H7 (cell line): ENCODE data around the genes TIMP1, ELK1, SSX1, EBP, GATA1 and KCND1.

DNA sequence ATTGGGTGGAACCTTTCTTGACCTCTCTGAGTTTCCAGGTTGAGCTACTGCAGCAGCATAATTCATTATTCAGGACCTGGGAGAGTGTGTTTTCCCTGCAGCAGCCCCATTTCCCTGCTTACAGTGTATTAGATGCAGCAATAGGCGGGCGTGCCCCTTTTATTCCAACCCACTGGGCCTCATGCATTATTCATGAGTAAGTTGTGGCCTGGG lies 524 bp upstream of the UBA1 start:
- RAMPAGE, long total RNA: no peak

DNA sequence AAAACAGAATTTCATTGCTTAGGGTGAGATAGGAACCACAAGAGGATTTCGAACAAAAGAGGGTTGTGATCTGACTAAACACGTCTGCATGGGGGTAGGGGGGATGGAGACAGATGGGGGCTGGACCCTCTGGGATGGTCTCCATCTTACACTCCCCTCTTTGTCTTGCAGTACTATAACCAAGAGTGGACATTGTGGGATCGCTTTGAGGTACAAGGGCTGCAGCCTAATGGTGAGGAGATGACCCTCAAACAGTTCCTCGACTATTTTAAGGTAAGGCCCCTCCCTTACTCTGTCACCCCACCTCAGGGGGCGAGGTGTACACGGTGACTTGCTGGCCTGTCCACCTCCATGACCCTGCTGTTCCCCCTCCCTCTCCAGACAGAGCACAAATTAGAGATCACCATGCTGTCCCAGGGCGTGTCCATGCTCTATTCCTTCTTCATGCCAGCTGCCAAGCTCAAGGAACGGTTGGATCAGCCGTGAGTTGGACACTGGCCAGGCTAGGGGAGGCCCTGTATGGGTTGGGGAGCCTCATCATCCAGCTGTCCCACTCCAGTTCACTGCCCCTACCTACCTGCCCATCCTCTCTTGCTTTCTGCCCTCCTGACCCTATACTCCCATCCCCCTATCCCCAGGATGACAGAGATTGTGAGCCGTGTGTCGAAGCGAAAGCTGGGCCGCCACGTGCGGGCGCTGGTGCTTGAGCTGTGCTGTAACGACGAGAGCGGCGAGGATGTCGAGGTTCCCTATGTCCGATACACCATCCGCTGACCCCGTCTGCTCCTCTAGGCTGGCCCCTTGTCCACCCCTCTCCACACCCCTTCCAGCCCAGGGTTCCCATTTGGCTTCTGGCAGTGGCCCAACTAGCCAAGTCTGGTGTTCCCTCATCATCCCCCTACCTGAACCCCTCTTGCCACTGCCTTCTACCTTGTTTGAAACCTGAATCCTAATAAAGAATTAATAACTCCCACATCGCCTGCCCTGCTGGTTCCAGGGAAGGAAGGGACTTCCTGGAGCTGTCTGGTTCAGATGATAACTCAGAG lies 4.0 kb upstream of the CDK16 start:
- RAMPAGE, long total RNA: no peak

GRCh38 chrX:47232078-47232501 lies 719 bp upstream of the USP11 start:
- RAMPAGE, long total RNA: no peak

DNA sequence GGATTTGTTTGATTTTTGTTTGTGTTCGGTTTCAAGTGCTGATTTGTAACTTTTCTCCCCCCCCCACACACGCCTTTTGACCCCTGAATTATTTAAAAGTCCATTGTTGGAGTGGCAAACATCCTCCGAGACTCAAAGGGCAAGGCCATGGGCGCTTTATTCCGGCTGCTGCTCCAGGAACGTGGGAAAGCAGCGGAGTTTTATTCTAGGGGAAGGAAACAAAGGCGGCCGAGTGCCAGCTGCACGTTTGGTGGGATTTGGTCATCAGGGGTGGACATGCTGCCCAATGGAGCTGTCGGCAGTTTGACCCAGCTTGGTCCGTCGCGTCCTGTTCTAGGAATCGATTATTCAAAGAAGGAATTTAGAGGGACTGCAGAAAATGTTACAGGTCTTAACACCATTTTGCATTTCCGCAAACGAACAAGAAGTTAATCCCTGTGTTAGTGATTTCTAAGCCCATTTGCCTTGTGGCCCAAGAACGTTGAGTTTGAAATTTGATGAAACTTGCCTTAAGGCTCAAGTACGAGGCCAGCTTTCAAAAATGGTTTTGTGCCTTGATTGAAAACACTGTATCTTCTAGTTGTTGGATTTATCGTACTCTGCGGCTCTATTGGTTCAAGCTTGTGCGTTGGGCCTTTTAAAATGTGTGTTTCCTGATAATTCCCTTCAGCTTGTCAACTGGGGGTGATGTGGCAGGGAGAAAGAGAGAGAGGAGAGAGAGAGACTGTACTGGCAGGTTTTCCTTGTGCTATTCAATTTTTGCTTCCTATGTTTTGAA lies 625 bp upstream of the ZNF41 start:
- RAMPAGE, long total RNA: no peak

GRCh38 chrX:47568620-47569107 lies 7.7 kb downstream of the ARAF start:
- RAMPAGE, long total RNA: no peak

- RAMPAGE, long total RNA: start-site peak on the plus strand at chrX:47582310-47582325, 32 reads; start-site peak on the plus strand at chrX:47582392-47582439, 251 reads
These were observed at the start of gene TIMP1 for GRCh38 chrX:47581903-47582730. TSS of gene TIMP1 (plus strand) at chrX:47582436.

- RAMPAGE, long total RNA: start-site peak on the minus strand at chrX:47650533-47650576, 81 reads
These were observed at the start of gene ELK1 for GRCh38 chrX:47650067-47650635. TSS of gene ELK1 (minus strand) at chrX:47650563.

GRCh38 chrX:47707679-47707986 lies 48.7 kb upstream of the UXT start:
- RAMPAGE, long total RNA: no peak

GRCh38 chrX:48254922-48255516 lies at the start of gene SSX1:
TSS of gene SSX1 (plus strand) at chrX:48255392.
- RAMPAGE, long total RNA: no peak

DNA sequence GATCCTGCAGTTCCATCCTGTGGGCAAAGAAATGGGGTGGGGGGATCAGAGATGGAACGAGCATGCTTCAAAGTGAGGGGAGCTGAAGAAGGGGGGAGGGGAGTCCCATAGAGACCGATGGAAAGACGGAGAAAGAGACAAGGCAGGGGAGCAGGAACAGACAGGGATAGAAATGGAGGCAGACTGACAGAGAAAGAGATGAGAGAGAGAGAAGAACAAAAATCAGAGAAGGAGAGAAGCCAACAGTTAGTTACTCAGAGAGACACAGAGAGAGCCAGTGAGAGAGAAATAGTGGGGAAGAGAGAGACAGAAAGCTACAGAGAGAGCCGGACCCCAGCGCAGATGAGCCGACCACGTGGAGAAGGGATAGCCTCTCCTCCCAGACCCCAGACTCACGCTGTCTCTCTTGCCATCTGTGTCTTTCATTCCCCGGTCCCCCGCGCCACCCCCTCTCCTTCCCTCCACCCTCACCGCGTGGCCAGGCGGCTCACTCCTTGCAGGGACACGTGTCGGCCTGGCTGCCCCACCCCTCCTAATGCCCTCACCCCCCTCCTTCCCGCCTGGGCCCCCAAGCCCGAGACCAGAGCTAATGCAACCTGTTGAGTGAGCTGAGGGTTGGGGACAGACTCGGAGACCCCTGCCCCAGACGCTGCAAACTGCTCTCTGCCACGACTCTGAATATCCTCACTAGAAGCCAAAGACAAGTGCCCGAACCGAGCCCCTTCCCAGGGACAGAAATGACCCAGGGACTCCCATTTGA lies 2.0 kb downstream of the SLC38A5 start:
- RAMPAGE, long total RNA: start-site peak on the minus strand centred at position 460 of the sequence, 129 bp wide, 31 reads

DNA sequence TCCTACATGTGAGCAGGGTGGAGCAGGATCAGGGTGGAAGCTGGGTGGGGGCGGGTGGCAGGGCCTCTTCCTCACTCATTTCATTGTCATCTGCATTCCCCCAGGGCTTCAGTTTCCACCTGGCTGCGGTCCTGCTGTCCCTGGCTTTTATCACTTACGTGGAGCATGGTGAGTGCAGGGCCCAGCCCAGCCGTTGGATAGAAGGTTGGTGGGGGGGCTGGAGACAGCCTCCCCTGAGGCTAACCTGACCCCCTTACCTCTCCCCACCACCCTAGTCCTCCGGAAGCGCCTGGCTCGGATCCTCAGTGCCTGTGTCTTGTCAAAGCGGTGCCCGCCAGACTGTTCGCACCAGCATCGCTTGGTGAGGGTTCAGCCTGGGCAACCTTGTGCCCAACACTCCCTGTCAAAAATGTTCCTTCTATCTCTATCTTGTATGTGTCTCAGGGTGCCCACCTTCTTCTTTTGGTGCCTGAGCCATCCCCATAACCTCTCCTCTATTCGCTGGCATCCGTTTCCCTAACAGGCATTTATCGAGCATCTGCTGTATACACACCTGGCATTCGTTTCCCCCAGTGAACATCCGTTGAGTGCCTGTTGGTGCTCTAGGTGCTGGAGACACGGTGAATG lies 5.7 kb upstream of the EBP start:
- RAMPAGE, long total RNA: no peak

- RAMPAGE, long total RNA: start-site peak on the plus strand at chrX:48521805-48521859, 546 reads
These were observed at the start of gene EBP for GRCh38 chrX:48521763-48522448. TSS of gene EBP (plus strand) at chrX:48521808.

DNA sequence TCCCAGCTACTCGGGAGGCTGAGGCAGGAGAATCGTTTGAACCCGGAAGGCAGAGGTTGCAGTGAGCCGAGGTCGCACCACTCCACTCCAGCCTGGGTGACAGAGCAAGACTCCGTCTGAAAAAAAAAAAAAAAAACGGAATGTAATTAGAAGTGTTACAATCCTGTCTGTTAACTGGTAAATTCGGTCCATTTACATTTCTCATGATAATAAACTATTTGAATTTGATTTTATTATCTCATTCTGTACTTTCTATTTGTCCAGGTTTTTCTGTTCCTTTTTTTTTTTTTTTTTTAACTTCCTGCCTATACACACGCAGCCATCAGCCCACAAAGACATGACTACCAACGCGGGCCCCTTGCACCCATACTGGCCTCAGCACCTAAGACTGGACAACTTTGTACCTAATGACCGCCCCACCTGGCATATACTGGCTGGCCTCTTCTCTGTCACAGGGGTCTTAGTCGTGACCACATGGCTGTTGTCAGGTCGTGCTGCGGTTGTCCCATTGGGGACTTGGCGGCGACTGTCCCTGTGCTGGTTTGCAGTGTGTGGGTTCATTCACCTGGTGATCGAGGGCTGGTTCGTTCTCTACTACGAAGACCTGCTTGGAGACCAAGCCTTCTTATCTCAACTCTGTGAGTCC lies 1.9 kb downstream of the EBP start:
- RAMPAGE, long total RNA: no peak

DNA sequence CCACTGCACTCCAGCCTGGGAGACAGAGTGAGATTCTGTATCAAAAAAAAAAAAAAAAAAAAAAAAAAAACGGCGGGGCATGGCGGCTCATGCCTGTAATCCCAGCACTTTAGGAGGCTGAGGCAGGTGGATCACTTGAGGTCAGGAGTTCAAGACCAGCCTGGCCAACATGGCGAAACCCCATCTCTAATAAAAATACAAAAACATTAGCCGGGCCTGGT lies 28.4 kb downstream of the WDR13 start:
- RAMPAGE, long total RNA: no peak

- RAMPAGE, long total RNA: no peak
These were observed 538 bp downstream of the SUV39H1 start for GRCh38 chrX:48696858-48697686.

GRCh38 chrX:48711592-48712402 lies 15.3 kb downstream of the SUV39H1 start:
- RAMPAGE, long total RNA: no peak

GRCh38 chrX:48785616-48786957 lies at the start of gene GATA1:
TSS of gene GATA1 (plus strand) at chrX:48786590.
- RAMPAGE, long total RNA: no peak

DNA sequence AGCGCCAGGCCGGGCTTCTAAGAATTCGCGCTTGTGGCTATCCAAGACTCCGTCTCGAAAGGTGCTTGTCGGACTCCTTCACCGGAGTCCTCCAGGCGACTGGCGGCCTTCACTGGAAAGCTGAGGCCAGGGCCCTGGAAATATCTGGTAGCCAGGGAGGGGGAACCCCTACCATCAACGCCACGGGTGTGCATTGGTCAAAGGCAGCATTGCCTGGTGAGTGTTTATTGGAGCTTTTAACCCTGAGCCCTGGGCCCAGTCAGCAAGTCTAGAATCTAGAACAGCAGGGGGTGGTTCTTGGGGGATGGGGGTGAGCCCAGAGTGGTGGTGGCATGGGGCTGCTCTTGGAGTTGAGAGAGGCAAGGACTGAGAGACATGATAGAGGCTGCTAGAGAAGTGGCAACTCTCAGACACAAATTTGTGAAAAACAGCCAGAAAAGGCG lies 629 bp upstream of the PIM2 start:
- RAMPAGE, long total RNA: no peak

- RAMPAGE, long total RNA: no peak
These were observed 533 bp downstream of the OTUD5 start for GRCh38 chrX:48956652-48957496.

DNA sequence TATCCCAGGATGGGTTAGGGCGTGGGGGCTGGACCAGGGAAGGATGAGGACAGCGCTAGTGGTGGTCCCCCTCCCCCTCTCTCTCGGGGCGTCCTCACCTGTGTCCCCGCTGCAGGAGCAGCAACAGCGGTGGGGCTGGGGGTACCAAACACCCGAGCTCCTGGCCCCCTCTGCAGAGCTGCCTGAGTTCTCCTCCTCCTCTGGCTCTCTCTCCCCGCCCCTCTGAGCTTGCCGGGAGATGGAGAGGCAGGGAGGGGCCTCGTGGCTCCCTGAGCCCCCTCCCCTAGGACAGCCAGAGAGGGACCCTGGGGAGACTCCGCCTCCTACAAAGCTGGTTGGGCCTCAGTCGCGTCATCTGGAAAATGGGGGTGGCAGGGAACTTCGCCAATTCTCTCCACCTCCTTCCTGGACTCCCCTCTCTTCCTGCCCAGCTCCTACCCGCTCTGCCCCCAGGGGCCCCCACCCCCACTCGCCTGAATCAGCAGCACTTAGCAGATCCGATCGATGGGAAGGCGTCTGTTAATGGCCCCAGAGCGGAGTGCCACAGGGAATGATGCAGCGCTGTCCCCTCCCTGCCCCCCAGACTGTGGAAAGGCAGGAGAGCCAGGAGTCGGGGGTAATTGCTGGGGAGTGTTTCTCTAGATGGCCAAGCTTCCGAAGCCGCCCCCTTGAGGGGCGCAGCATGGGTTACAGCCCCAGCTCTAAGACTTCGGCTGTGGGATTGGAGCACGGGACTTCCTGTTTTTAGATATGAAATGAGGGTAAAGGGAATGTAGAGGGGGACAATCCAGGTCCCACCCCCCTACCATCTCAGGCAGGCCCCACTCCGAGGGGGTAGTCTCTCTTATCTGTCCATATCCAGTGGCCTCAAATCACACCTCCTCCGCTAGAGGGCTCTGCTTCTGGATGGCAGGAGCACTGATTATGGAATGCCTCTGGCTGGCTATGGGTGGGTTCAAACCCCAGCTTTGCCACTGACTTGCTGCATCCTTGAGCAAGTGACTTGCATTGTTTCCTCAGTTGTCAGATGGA lies at the start of gene KCND1:
Gene KCND1 (minus strand): TSS at position 202 of the 1,032 bp plus-strand sequence.
- RAMPAGE, long total RNA: no peak